Jejunum (tissue), 1 donor: ENCODE measurements around a stretch of chr21.

DNA sequence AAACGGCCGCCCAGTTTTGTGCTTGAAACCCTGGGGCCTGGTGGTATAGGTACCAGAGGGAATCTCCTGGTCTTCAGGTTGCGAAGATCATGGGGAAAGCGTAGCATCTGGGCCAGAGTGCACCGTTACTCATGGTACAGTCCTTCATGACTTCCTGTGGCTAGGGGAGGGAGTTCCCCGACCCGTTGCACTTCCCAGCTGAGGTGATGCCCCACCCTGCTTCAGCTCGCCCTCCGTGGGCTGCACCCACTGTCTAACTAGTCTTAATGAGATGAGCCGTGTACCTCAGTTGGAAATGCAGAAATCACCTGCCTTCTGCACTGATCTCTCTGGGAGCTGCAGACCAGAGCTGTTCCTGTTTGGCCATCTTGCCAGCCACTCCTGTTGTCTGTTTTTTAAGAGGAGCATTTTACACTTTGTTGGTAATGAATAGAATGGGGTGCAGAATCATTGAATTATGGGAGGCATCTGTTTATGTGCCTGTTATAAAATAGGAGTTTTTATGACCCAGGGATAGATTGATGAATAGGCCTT, 43.3 kb downstream of the C21orf91 start:
- PRO-cap, result no peak

DNA sequence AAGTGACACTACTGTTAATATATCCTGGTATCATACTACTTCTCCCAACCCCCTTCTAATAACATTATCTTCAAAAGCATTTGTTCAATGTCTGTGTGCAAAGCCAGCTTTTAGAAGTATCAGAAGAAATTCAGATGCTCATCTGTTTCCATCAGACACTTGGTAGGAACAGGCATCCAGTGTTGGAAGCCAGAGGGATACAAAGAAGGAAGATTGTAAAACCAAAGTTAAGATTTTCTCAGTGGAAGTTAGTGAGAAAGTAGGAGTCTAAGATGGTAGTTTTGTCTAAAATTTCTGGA, 139.2 kb upstream of the C21orf91 start:
- PRO-cap, result no peak

GRCh38 chr21:18661231-18661430, 257.5 kb upstream of the TMPRSS15 start:
- PRO-cap, result no peak

DNA sequence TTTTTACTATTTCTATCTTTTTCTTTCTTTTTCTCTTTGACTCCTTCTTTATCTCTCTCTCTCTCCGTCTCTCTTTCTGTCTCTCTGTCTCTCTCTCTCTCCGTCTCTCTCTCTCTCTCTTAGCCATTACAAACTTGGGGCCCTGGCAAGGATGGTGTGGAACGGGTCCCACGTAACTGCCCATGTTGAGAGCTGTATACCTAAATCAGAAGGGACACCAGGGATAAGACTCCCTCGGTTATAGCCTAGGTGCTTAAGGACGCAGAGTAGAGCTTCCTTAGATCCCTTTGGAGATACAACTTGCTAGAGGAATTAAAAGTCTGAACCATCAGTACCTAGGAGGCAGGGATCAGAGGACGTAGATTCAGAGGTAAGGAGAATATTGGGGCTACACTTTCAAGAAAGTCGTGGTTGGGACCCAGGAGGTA, 355.4 kb upstream of the TMPRSS15 start:
- PRO-cap, result no peak

GRCh38 chr21:18857509-18858170, 454.1 kb upstream of the TMPRSS15 start:
- PRO-cap, result no peak

GRCh38 chr21:19345175-19345517, 941.6 kb upstream of the TMPRSS15 start:
- PRO-cap, result no peak

DNA sequence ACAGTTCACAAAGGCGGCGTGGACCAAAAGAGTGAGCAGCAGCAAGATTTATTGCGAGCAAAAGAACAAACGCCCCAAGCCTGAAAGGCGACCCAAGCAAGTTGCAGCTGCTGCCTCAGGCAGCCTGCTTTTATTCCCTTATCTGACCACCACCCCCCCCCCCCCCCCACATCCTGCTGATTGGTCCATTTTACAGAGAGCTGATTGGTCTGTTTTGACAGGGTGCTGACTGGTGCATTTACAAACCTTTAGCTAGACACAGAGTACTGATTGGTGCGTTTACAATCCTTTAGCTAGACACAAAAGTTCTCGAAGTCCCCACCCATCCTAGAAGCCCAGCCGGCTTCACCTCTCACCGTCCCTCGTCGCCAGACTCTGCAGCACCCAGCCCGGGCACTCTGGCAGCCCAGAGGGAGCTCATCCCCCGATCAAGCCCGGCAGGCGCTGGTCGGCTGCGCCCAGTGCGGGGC, 2023.0 kb downstream of the NCAM2 start:
- PRO-cap, result no peak

DNA sequence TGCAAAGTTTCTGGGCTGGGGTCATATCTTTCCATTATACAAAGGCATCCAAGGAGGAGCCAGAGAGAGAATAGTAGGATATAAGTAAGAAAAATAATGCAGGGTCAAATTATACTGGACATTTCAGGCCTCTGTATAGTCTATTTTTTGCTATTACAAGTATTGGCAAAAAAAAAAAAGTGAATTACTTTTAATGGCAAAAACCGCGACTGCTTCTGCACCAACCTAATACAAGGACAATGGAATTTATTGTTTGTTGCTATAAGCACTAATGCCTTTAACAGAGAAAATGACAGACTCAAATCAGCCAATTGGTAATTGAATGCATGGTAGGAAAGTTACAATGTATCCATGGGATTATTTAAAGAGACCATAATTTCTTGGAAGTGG, 1061.9 kb downstream of the MRPL39 start:
- PRO-cap, result unidirectional peak, plus-strand start at position 199 of the sequence

GRCh38 chr21:25560156-25560844, 47.0 kb downstream of the MRPL39 start:
- PRO-cap, result no peak

DNA sequence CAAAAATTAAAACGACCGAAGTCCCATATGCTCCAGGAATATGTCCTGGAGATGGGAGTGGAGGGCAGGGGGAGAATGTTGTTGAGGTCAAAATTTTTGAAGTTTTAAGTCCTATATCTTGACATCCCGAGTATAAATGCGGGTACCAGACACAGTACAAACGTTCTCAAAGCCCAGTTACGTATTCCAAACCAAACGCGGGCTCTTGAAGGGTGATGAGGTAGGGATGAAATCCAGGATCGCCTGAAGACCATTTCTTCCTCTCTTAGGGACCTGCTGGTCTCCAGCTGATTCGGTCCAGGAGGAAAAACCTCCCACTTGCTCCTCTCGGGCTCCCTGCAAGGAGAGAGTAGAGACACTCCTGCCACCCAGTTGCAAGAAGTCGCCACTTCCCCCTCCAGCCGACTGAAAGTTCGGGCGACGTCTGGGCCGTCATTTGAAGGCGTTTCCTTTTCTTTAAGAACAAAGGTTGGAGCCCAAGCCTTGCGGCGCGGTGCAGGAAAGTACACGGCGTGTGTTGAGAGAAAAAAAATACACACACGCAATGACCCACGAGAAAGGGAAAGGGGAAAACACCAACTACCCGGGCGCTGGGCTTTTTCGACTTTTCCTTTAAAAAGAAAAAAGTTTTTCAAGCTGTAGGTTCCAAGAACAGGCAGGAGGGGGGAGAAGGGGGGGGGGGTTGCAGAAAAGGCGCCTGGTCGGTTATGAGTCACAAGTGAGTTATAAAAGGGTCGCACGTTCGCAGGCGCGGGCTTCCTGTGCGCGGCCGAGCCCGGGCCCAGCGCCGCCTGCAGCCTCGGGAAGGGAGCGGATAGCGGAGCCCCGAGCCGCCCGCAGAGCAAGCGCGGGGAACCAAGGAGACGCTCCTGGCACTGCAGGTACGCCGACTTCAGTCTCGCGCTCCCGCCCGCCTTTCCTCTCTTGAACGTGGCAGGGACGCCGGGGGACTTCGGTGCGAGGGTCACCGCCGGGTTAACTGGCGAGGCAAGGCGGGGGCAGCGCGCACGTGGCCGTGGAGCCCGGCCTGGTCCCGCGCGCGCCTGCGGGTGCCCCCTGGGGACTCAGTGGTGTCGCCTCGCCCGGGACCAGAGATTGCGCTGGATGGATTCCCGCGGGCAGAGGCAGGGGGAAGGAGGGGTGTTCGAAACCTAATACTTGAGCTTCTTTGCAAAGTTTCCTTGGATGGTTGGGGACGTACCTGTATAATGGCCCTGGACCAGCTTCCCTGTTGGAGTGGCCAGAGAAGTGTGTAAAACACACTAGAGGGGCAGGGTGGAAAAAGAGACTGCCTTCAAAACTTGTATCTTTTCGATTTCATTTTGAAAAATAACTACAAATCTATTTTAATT, 45.4 kb downstream of the MRPL39 start:
- PRO-cap, result bidirectional peak, plus-strand start at position 465 of the sequence, minus-strand start at position 387 of the sequence; bidirectional peak, plus-strand start at position 922 of the sequence, minus-strand start at position 926 of the sequence

GRCh38 chr21:25573605-25574451, 33.5 kb downstream of the MRPL39 start:
- PRO-cap, result no peak

DNA sequence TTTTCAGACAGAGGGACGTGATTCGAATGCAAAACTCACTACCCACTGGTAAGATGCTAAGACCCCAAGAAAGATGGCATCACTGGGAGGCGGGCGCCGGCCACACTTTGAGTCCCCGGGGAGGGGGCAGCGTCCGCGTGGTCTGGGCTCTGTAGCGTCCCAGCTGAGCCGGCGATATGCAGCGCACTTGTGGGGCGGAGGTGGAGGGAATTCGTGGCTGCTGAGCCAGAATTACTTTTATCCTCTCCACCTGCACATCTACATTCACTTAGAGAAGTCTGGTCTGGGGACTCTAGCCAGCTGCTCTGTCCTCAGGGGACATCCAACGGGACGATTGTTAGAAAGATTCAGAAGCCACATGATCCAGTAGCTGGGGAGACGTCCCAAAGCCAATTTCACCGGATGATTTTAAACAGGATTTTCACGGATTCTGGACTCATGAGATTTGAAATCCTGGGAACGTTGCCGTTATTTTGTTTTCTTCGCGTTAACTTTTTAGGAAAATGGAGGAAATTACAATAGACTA, 1.2 kb downstream of the JAM2 start:
- PRO-cap, result no peak

DNA sequence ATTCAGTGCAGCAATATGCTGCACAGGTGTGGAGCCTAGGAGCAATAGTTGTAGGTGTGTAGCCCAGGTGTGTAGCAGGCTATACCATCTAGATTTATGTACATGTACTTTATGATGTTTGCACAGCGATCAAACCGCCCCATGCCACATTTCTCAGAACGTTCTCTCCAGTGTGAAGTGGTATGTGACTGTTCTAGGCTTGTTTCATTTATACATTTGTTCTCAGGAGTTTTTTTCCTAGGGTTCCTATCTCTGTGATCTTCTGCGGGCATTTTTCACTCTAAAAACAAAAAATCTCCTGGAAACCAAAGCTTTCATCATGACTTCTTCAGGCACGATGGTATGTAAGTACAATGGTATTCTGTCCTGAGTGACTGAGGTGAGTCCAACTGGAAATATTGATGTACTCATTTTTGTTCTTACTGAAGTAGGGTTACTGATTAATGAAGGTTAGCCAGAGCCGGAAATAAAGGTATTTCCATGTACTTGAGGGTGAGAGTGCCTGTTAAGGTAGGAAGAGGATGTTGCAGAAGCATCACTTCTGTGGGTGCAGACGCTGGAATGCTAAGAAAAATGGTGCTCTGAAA, 153.1 kb downstream of the GABPA start:
- PRO-cap, result no peak

DNA sequence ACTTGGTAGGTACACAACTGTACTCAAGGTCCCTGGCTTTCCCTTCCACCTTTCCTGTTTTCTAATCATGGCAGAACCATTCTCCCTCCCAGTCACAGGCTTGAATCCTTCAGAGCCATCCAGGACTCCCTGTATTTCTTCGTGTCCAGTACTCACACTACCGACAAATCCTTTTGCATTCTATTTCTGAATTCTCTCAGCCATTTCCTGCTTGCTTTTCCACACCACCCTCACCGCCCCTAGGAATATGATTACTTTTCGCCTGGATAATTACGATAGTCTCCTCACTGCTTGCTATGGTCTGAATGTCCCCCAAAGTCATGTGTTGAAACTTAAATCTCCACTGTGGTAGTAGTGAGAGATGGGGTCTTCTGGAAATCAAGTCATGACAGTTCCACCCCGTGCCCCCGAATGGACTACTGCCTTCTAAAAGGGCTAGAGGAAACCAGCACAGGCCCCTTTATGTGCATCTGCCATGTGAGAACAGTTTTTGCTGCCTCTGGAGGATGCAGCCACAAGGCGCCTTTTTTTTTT, 179.3 kb downstream of the GABPA start:
- PRO-cap, result no peak

- PRO-cap, result no peak
Observed at GRCh38 chr21:25942128-25942610, 207.4 kb downstream of the GABPA start.

GRCh38 chr21:26115712-26116273, 54.8 kb downstream of the APP start:
- PRO-cap, result no peak

DNA sequence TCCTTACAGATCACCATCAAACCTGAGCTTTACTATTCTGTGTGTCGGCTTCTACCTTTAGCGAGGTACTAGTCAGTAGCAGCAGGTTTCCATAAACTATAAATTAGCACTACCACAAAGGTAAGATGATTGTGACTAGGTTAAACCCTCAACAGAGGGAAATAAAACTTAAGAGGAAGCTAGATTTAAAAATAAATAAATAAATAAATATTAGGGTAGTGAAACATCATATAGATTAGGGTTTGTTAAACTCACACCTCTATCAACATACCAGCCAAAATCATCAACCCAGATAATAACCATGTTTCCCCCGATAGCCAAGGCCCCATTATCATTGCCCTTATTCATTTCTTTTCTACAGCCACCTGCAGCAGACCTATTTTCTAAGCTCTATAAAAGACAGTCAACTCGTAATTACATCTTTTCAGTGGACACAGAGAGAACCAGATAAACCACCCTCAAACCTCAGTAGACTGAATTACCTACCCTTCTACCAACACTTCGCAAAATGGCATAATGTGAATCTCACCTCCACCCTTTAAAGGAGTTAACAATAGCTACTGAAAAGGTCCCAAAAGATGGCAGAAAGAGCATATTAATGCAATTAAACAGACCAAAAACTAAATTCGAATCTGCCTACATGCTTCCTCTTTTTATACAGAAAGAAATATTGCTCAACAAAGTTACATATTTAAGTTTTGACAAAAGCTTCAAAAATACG, 2.5 kb downstream of the APP start:
- PRO-cap, result no peak

- PRO-cap, result no peak
Observed at GRCh38 chr21:26555590-26556043, 17.5 kb downstream of the CYYR1 start.

GRCh38 chr21:26571900-26572614, 1.0 kb downstream of the CYYR1 start:
- PRO-cap, result no peak

DNA sequence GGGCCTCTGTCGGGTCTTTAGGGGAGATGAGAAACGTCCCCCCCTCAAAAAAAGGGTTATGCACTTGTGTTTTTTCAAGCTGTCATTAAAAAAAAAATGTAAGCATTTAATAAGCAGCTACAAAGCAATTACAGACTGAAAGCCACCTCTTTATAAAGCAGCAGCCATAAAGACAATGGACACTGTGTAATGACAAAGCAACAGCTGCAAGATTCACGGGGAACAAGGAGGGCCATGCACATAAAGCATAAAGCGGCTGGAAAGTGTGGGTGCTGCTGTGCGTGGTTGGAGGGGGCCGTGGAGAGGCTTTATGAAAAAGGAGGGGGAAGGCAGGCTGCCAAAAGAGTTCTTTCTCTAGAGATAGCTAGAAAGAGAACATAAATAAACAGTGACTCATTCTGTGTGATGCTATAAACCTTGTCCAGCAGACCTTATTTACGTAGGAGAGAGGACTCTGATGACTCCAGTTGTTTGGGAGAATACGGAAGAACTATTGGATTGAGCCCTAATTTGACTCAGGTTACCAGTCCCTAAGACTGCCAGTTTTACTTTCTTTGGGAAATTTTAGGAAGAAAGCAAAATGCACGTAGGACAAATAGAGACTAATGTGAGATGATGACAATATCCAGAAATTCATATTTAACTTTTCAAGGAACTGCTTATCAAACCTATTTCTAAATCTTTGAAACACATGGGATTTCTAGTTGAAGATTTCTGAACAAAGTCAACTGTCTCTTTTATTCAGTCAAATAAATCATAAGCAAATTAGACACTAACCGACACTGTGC, 49.2 kb downstream of the ADAMTS1 start:
- PRO-cap, result unidirectional peak, plus-strand start at position 466 of the sequence